Measurements from ENCODE around the genes TEX52 and CRACR2A.

GRCh38 chr12:2198016-2198585 is 145.3 kb downstream of the CACNA1C start:
- RRBS: 67% methylated on average over 6 of the region's 20 CpGs

DNA sequence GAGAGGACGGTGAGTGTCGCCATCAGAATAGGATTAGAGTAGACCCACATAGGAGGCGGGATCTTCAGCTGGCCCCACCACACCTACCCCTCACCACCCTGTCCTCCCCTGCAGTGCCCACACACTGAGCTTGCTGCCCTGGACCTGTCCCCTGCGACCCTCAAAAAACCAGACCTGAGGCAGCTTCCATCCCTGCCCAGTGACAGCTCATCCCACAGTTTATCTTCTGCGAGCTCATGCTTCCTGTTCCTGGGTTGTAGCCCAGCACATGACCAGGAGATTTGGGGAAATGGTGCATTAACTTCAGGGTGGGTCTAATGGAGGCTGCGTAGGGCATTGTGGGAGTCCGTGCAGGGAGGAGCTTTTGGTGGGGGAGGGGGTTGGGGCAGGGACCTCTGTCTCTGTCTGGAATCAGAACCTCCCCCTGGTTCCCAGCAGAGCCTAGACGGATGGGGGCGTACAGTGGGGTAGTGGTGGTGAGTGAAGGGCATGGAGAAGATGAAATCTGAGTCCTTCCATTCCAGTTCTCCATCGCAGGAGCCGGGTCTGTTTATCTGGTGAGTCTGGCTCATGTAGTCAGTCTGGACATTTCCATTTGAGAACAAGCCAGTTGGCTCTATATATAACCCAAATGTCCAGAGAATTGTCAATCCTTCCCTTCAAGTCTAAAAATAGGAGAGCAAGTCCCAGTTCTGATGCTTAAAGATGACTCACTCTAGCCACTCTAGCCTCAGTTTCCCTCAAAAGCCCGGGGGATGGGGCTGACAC is 270.9 kb downstream of the CACNA1C start:
- RRBS: no CpG with 5 or more reads among the region's 12 CpGs

DNA sequence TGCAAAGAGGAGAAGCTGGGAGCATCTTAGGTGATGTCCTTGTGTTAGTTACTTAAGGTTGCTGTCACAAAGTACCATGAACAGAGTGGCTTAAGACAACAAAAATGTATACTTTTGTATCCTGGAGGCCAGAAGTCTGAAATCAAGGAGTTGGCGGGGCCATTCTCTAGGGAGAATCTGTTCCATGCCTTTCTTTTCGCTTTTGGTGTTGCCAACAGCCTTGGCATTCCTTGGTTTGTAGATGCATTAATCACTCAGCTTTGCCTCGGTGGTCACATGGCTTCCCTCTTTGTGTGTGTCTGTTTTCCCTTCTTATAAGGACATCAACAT is 365.9 kb upstream of the FKBP4 start:
- RRBS: no CpG with 5 or more reads among the region's 3 CpGs

- RRBS: no CpG with 5 or more reads among the region's 16 CpGs
Observed at GRCh38 chr12:2627709-2628318, 167.0 kb upstream of the FKBP4 start.

DNA sequence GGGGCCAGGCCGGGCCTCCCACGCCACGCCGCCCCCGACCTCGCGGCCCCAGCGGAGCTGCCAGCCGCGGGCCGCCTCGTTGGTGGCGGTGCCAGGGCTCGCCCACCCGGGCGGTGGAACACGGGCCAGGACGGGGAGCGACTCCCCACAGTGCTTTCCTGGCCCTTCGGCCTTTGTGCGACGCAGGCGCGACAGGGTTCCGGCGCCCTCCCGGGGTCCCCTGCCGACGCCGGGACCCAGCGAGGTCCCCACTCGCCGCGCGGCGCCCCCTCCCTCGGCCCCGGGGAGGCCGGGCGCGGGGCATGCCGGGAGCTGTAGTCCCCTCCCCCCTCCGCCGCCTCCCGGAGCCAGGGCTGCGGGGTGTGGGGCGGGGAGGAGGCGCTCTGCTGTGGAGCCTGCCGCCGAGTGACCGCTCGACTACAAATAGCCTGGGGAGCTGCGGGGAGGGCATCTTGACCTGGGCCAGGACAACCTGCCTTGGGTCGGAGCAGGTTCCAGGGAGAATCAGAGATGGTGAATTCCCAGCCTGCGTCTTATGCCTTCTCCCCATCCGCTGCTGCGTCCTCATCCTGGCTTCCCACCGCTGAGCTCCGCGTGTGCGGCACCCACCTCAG is 945 bp downstream of the FKBP4 start:
- RRBS: 3% methylated on average over 33 of the region's 61 CpGs

DNA sequence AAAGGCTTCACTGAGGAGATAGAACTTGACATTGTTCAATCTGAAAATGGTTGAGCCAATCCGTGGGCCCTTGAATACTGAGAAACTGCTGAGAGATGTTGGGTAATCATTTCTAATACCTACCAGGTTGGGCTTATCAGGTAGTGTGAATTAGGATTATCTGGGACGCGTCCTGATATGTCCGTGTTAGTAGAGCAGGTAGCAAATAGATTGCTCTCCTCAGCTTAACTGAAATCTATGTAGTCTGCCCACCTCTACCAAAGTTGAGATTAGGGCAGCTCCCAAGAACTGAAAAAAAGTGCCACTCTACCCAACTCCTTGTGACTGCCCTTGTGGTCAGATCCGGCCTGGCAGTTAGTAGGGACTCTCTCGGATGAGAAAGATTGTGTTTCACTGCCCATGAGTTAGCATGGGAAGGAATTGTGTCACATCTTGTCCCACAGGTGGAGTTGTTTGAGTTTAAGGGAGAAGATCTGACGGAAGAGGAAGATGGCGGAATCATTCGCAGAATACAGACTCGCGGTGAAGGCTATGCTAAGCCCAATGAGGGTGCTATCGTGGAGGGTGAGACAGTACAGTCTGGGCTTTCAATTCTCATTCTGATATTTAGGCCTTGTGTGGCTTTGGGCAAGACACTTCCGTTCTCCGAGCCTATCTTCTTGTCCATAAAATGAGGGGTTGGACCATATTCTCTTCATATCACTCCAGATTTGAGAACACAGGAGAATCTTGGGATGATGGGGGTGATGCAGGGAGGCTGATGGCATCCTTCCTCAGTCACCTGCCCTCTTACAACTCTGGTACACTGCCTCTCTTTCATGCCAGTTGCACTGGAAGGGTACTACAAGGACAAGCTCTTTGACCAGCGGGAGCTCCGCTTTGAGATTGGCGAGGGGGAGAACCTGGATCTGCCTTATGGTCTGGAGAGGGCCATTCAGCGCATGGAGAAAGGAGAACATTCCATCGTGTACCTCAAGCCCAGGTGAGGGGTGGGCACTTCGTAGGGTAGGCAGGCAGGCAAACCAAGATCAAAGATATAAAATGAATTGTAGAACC is 3.8 kb downstream of the FKBP4 start:
- RRBS: no CpG with 5 or more reads among the region's 20 CpGs

GRCh38 chr12:2856163-2857388 is at the start of gene TEX52:
TEX52 (minus strand) TSS chr12:2857039.
- RRBS: no CpG with 5 or more reads among the region's 15 CpGs

DNA sequence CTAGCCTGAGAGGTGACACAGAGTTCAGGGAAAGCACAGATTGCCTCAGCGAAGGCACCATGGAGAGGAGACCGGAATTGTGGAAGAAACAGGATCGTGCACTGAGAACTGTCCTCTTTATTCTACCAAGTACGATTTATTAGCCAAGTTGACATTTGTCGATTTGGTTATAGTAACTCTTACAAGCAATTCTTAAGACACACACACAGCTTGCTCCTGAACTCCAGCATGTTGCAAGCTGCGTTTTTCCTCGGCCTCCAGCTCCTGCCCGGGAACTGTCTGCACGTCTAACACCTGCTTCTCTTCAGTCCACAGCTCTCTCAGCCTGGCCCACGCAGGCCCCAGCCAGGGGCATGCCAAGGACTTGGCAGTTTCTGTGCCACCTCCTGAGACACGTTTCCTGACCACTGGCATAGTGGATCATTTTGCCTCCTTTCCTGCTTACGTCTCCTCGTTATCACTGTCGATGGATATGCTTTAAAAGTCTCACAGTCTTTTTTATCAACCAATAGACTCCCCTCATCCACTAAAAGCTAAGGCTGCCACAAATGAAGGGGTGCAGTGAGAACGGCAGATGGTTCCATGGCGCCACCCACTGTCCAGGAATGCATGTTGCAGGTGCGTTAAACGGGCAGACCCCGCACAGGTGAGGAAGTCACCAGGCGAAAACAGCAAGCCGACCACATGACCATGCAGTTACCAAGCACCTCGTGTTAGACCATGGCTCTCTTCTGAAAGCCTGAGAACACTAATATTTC is 14.8 kb upstream of the TEAD4 start:
- RRBS: no CpG with 5 or more reads among the region's 22 CpGs

GRCh38 chr12:3070898-3071708 is 6.1 kb upstream of the TSPAN9 start:
- RRBS: no CpG with 5 or more reads among the region's 13 CpGs

DNA sequence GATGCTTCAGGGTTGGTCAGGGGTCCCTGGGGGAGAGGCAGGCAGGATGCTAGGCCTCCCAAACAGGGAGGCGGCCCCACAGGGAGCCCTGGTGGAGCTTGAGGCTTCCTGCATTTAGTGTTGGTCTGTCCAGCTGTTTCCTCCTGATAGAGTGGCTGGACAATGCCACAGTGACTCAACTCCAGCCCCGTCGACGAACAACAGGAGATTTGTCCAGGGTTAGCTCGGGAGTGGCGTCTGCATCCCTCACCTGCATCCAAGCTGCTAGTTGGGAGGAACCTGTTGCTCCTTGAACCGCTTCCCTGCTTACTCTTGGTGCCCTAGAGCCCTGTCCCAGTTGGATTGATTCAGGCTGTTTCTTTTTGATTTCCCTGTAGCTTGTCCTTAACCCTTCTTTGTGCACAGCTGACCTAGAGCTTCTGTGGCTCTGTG is 45.8 kb downstream of the TSPAN9 start:
- RRBS: no CpG with 5 or more reads among the region's 7 CpGs

DNA sequence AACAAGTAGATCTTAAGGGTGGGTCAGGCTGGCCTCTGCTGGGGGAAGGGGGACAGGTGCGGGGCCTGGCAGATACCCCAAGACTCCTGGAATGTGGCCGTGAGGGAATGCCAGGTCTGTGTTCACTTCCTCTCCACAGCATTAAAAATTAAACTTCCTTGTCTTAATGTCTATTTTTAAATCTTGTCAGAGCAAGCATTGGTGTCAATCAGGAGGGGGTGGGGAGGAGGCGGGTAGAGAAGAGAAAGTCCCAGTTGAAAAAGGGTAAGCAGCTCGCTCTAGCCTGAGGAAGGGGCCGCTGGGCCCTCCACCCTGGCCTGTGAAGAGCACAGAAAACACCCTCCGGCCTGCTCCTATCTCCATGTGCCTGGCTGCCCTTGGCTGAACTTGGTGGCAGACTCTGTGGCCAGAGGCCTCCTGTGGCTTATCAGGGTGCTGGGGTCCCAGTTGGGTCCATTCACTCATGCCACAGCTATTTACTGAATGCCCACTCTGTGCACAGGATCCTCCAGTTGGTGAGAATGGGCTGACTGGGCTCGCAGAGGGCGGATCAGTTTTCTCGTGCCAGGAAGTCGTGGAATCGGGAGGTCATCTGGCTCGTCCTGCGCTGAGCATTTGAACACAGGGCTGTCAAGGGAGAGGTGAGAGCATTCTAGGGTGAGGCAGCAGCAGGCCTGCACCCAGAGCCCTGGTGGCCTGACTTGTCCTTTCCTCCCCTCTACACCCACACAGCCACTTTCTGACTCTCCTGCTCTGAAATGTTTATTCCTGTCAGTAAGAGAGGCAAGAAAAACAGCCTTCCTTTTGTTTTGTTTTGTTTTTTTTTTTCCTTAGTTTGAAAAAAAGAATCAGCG is 128.8 kb downstream of the TSPAN9 start:
- RRBS: no CpG with 5 or more reads among the region's 14 CpGs

GRCh38 chr12:3225153-3226117 is 148.3 kb downstream of the TSPAN9 start:
- RRBS: no CpG with 5 or more reads among the region's 23 CpGs

GRCh38 chr12:3250425-3251056 is 173.4 kb downstream of the TSPAN9 start:
- RRBS: 27% methylated on average over 3 of the region's 9 CpGs

DNA sequence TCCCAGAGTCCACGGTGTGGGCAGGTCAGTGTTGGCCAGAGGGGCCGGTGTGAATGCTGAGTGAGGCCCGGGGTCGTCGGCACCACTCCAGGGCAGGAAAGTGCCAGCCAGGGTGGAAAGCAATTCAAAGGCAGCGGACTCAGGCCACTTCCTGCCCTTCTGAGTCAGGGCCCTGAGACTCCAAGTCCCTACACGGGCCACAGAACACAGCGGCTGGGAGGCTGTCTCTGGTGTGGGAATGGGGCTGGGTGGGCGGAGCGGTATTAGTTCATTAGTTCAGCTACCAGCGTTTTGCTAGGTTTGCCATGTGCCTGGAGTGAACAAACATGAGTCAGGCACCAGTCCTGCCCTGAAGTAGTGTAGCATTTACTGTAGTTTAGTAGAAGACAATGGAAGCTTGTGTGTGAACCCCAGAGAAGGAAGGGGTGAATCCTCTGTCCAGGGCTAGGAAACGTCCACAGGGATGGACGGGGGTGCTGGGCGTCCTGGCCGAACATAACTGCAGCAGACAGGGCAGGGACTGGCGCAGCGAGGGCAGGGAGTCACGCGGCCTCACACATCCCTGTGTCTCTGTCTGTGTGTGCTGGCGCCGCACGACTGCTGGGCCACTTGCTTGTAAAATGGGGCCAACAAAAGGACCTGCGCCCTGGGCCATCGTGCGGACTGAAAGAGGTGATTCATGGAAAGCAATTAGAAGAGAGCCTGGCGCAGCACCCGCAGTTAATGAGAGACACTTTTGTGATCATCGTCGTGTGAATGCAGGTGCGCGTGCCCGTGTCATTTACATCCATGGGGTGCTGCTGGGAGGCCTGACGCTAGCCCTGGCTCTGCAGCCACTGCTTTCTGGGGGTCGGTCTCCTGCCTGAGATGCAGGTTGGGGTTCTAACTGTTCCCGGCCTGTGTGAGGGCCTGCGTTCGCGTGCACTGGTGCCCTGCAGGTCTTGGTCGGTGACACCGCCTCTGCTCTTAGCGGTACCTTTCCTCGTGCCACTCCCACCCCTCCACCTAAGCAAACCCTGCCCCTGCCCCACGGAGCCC is 186.3 kb upstream of the PRMT8 start:
- RRBS: no CpG with 5 or more reads among the region's 43 CpGs

DNA sequence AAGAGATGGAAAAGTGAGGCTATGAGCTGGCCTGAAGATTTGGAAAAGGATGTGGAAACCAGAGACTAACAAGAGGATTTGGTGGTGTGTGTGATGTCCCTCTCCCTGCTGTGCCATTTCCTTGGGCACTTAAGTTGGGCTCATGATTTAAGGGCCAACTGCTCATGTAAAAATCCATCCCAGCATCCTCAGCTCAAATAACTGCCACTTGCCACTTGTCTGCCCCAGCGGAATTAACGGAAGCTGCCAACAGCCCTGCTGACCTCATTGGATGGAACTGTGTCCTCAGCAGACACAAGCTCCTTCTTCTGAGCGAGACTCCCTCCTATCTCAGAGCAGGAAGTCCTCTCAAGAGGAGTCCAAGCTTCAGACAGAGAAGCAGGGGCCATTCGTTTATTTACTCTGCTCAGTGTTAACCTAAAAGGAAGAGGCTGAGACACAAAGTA is 29.7 kb upstream of the PRMT8 start:
- RRBS: no CpG with 5 or more reads among the region's 4 CpGs

- RRBS: no CpG with 5 or more reads among the region's 6 CpGs
Observed at GRCh38 chr12:3533543-3534069, 42.6 kb downstream of the PRMT8 start.

DNA sequence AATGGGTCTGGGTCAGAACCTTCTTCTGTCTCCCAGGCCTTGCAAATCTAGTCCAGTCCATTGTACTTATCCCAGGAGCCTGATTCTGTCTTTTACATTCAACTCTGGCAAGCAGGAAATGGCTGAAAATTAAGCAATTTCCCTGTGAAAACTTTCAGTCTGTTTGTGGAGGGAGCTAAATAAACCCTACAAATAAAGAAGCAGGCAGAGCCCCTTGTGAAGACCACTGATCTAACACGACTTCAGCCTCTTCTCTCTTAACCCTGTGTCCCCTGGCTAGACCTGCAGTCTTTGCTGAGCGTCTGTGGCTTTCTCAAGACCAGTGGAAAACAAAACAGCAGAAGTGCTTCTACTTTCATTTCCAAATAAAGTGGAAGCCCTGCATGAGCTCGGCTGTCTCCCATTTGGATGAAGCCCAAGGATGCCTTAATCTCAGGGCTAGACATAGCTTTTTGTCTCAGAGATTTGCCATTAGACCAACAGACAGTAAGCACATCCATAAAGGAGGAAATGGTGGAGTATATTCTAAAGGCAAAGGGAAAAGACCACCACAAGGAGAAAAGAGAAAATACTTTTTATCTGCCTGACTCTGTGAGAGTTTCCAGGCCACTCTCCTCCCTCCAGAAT is 48.2 kb downstream of the CRACR2A start:
- RRBS: no CpG with 5 or more reads among the region's 3 CpGs

- RRBS: no CpG with 5 or more reads among the region's 20 CpGs
Observed at GRCh38 chr12:3751941-3752641, 818 bp downstream of the CRACR2A start.

DNA sequence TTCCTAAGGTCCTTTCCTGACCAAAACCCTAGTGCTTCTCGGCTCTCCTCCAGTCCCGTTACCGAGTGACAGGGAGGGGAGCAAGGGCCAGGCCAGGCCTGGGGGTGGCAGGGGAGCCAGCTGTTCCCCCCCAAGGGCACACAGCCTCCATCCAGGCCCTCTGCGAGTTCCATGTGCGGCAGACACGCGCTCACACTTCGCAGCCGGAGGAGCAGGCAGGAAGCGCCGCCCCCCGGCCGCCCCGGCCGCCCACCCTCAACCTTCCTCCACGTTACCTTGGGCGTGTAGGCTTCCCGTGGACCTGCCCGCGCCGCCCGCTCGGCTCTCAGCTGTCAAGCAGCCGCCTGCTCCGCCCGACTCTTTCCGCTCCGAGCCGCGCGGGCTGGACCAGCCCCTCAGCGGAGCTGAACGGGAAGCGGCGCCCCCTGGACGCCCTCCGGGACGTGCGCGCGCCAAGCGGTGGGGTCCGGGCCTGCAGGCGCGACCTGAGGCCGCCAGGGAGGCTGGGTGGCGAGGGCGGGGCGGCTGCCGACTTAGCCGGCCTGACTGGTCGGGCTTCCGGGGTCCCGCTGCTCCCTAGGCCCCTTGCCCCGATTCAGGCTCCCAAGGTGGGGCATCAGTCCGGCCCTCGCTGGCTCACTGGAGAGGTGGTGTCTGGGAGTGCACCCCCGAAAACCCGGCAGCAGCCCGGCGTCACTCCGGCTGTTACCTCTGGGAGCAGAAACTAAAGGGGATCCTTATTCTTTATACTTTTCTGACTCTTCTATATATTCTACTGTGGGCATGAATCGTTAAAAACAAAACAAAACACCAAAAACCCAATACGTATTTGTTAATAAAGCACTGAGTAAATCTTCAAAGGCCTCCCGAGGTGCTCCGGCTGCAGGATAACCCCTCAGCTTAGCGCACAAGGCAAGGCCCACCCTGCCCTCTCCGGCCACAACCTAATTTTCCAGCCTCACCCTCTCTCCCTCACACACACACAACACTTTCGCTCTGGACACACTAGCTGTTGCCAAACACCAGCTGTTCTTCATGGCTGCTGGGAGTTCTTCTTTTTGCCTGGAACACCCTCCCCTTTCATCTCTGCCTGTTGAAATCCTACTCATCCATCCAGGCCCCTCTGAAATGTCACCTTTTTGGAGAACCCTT is at the start of gene CRACR2A:
TSS of gene CRACR2A (minus strand) at position 370 of the 1,152 bp plus-strand sequence.
- RRBS: 9% methylated on average over 19 of the region's 69 CpGs

- RRBS: no CpG with 5 or more reads among the region's 4 CpGs
Observed at GRCh38 chr12:4012779-4013108, 139.5 kb upstream of the PARP11 start.

All from GM06990 (cell line).